Tongue (tissue), 2 donors: ENCODE measurements around the genes ADD2, CYP26B1 and EMX1.

DNA sequence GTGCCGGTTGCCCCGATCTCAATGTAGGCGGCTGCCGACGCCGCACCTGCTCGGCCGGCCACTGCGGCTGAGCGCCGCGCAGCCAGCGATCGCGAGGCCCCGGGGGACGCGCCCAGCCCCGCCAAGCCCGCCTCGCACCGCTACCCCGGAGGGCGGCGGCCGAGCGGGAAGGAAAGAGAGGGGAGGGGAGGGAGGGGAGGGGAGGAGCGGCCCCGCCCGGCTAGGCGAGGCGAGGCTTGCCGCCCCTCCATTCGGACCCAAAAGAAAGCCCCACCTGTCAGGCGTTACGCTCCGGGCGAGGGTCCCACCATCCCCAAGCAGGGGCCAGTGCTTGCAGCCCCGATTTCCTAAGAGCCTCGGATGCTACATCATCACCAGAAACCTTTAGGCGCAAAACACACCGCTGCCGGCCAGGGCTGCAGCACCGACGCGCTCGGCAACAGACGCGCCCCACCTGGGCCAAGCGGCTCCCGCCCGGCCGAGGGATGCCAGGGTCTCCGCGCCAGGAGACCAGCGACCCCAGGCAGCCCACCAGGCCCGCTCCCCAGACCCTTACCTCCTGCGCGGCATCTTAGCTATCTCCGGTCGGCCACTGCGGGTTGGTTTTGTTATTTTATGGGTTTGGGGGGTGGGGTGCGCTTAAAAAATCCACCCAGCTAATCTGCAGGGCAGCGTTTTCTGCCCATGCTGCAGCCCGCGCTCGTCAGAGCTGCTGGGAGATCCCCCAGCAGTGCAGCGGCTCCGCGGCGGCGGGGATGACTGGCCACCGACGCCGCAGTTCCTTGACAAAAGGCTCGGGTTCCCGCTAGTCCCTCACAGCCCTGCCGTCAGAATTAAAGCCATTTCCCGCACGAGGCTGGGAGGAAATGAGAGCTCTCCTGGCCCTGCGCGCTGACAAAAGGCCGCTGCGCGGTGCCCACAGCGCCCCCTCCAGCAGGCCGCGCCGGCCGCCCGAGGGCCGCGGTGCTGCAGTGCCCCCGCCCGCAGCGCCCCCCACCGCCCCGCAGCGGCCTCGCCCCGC is at the start of gene ADD2:
TSS of gene ADD2 (minus strand) at position 871 of the 1,021 bp plus-strand sequence.
- RAMPAGE, long total RNA, result no peak

- RAMPAGE, long total RNA, result no peak
Observed at GRCh38 chr2:71071486-71072449, 3.3 kb downstream of the NAGK start.

GRCh38 chr2:71226131-71226764 is 655 bp downstream of the PAIP2B start:
- RAMPAGE, long total RNA, result no peak

- RAMPAGE, long total RNA, result no peak
Observed at GRCh38 chr2:71276253-71277337, 49.7 kb upstream of the PAIP2B start.

GRCh38 chr2:71338585-71338969 is 7.0 kb downstream of the ZNF638 start:
- RAMPAGE, long total RNA, result no peak

GRCh38 chr2:71458608-71459110 is 7.8 kb upstream of the DYSF start:
- RAMPAGE, long total RNA, result no peak

DNA sequence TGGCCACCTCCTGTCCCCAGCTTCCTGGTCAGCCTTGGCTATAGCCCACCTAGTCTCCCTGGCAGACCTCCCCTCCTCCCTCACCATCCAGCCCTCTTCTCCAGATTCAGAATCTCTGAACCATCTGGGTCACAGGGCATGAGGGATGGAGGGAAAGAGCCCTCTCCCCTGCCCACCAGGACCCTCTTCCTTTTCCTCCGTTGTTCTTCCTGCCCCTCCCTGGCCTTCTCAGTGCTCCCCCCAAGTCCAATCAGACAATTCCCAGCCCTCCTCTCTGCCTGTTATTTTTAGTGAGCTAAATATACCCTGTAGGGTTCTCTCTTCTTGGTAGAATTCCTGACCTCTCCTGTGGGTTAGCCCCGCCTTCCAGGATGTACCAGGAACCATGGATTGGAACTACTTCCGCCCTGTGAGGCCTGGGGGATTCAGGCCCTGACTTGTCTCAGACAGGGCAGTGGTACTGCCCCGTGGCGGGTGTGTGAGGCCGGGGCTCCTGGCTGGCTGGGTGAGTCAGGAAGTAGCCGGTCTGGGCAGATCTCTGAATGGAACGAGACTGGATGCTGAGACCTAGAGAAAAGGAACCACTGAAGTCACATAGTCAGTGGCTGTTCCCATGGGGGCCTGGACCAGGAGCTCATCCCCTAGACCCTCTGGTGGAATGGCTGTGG is 37.2 kb downstream of the DYSF start:
- RAMPAGE, long total RNA, result no peak

DNA sequence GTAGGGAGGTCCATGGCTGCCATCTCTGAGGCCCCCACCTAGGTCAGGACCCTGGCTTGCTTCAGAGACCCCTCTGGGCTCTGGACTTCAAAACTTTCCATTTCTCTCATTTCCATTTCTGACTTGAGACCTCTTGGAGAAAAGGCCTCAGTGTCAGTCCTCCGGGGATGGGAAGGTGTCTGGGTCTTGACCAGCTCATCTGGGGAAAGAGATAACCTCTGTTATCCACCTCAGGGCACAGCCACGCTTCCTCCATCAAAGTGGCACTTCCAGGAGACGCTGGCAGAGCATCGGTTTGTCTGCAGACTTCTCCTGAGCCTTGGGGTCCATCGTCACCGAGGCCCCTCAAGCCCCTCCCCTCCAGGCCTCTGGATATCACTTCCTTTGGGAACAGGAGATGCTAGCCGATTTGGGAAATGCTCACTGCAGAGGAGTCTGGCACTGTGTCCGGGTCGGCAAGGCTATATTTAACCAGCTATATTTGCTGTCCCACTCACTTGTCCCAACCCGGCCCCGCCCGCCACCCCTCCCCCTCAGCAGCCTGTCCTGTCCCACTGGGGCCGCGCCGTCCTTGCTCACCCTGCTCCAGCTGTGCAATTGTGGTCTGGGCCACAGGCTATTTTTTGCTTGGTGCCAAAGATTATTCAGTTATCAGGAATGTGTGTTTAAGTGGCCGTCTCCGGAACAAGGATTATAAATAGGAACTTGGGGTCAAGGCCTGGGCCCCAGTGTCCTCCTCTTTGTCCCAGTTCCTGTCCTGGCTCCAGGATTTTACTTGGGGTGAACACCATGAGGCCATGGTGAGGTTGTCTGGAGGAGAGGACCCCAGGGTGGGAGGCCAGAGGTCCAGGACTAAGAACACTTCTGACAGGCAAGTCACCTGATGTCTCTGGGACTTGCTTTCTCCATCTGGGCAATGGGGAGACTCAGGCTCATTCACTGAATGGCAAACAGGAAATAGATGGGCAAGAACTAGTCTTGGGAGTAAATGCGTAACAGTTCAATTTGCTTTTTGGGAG is 250.3 kb downstream of the DYSF start:
- RAMPAGE, long total RNA, result no peak

GRCh38 chr2:71964883-71965493 is 182.7 kb downstream of the CYP26B1 start:
- RAMPAGE, long total RNA, result no peak

DNA sequence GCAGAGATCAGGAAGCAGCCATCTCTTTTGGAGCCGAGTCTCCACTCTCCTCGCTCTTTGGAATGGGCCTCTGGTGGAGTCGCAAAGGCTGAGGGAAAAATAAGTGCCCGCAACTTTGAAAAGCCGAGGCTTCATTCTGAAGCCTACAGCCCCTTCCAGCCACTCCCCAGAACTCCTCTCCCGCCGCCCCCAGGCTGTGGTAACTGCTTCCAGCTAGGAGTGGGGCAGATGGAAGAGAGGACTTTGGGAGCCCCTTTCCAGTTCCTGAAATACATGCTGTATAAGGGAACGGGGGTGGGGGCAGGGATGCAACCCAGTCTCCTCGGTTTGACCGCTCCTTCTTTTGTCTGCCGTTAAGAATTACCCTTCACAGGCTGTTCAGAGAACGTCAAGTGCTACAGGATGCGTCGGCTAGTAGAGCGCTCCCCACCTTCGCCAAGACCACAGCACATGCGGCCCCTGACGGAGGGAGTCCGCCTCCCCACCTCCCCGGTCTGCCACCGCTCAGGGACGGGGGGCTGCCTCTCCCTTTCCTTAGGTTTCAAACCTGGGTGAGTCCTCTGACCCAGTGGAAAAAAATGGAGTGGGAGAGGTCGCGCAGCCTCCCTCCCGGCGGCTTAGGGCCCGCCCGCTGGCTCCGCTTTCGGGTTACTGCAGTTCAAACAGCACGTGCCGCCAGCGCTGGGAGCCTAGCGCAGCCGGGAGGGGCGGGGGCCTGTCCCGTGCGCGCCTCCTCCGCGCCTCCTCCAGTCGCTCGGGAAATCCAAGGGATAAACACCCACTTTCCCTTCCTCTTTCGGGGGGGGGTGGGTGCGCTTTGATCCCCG is 4.9 kb downstream of the CYP26B1 start:
- RAMPAGE, long total RNA, result no peak

DNA sequence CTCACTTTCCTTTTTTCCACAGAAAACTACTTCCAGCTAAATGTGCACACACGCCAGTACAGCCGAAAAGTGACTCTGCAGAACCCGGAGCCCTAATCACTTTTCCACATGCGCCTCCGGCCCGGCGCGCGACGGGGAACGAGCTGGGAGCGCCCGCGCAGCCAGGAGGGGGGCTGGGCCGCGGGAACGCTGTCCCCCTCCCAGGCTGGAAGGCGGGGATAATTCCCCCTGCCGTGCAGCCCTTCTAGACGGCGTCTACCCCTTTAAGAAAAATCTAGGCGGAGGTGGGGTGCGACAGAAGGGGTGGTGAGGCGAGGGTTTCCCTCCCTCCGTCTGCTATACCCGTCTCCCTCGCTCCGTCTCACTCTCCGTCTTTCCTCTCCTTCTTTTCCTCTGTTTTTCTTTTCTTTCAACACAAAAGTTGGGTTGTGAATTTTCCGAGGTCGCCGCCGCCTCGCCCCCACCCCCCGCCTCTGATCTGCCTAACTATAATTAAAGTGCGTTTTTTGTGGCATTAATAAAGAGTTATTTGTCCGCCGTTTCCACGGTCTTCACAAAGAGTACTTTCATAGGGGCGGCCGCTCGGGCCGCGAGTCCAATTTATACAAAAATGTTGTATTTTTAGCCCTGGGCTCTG is 2.3 kb downstream of the CYP26B1 start:
- RAMPAGE, long total RNA, result no peak

DNA sequence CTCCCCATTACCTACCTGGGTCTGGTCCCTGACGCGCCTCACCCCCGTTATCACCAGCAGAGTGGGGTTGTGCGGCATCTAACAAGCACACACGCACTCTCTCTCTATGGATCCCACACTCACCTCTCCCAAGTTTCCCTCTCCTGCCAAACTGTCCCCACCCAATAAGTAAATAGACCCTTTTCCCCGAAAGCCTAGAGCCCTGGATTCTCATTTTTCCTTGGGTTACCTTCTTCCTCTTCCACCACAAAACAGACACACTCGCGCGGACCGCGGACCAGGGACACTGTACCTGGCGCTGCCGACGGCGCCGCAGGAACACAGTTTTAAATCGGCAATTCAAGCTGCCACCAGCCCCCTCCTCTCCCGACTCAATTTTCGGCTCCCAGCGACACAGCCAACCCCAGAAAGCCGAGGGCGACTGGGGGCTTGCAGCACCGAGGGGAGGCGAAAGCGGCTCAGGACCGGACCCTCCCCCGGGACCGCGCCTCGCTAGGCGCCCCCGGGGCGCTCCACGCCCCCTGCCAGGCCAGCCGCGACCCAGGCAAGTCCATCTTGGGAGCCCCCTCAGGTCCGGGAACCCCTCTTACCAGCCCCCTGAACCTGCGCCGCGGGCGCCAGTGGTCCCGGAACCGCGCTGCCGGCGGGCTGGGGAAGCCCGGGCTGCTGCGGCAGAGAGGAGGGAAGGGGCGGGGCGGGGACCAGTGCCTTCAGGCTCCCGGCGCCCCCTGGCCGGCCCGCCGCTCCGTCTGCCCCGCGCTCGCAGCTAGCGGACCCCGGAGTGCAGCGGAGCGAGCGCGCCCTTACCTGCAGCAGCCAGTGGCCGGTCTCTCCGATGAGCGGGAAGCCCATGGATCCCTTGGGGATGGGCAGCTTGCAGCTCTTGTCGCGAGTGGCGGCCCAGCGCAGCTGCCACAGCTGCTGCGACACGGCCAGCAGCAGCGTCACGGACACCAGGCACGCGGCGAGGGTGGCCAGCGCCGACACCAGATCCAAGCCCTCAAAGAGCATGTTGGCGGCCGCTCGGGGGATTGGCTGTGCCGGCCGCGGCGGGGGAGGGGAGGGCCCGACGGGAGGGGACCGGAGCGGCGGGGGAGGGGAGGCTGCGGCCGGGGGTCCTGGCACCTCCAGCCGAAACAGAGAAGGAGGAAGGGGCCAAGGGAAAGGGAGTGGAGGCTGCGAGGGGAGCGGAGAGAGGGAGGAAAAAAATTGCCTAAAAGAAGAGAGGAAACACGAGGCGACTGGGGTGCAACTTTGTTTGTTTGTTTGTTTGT is at the start of gene CYP26B1:
TSS of gene CYP26B1 (minus strand) at position 1,039 of the 1,274 bp plus-strand sequence.
- RAMPAGE, long total RNA, result no peak

DNA sequence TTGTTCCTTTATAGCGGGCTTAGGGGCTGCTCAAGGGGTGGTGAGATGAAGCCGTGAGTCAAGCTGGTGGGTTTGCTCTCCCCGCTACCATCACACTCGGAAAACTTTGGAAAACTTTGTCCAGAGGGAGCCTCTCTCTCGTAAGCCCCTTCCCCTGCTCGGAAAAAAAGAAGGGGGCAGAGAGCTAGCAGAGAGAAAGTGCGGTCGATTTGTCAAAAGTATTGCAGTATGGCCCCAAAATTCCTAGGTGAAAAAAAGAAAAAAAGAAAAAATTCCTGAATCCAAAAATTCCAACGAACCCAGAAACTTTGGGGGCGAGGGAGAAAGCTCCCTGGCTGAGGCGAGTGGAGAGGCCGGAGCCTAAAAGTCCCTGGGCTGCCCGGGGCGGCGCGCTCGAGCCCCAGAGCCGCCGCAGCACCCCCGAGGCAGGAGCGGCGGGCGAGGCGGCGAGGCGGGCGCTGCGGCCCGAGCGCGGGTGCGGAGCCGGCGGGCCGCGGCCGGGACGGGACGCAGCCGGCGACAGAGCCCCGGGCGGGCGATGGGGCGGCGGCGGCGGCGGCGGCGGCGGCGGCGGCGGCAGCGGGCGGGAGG is 531 bp upstream of the CYP26B1 start:
- RAMPAGE, long total RNA, result no peak

DNA sequence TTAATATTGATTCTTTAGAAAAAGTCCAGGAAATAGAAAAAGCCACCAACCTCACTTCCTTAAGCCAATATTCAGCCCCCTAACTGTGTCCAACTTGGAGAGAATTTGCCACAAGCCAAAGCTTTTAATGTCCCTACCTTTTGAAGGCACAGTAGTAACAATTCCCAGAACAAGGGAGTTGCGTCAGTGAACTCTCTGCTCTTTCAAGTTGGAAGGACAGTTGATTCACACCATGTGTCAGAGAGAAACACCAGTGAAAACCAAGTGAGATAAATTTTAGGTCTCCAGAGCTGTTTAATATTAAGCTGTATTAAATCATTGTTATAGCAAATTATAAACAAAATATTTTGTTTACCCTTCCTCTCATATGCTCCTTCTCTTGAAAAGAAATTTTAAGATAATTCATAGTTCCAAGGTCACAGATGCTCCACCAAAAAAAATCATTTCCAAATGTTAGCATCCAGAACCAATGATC is 66.0 kb downstream of the EXOC6B start:
- RAMPAGE, long total RNA, result no peak

- RAMPAGE, long total RNA, result no peak
Observed at GRCh38 chr2:72916726-72917633, at the start of gene EMX1. EMX1 (plus strand) TSS chr2:72917519.

DNA sequence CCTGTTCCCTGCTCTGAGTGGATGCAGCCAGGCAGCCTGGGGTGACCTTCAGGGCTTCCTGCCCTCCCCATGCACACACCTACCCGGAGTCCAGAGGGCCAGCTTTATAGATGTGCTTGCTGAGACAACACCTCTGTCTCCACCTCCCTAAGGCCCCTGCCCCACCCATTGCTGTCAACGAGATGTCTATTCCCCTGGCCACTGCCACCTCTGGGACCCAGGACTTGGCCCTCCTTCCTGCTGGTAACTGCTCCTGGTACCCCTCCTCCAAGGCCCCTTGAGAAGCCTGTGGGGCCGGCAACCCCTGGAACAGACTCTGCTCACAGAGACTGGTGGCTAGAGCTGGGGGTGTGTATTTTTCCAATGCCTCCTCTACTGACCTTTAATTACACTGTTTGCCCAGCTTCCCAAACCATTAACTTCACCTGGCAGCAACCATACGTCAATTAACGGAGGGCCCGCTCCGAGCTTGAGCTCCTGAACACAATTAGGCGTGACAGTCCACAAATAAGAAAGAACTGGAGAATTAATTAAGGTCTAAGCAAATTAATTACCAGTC is 66.3 kb downstream of the EMX1 start:
- RAMPAGE, long total RNA, result no peak

GRCh38 chr2:73000947-73001521 is 70.5 kb downstream of the SFXN5 start:
- RAMPAGE, long total RNA, result no peak

GRCh38 chr2:73031461-73032939 is 39.5 kb downstream of the SFXN5 start:
- RAMPAGE, long total RNA, result no peak

- RAMPAGE, long total RNA, result no peak
Observed at GRCh38 chr2:73071408-73071578, 219 bp downstream of the SFXN5 start.

GRCh38 chr2:73113816-73114146 is 1.0 kb upstream of the RAB11FIP5 start:
- RAMPAGE, long total RNA, result no peak